Heart (tissue), 3 donors: ENCODE results near the genes SASS6, VCAM1, AMY1C, PRMT6 and EEIG2.

DNA sequence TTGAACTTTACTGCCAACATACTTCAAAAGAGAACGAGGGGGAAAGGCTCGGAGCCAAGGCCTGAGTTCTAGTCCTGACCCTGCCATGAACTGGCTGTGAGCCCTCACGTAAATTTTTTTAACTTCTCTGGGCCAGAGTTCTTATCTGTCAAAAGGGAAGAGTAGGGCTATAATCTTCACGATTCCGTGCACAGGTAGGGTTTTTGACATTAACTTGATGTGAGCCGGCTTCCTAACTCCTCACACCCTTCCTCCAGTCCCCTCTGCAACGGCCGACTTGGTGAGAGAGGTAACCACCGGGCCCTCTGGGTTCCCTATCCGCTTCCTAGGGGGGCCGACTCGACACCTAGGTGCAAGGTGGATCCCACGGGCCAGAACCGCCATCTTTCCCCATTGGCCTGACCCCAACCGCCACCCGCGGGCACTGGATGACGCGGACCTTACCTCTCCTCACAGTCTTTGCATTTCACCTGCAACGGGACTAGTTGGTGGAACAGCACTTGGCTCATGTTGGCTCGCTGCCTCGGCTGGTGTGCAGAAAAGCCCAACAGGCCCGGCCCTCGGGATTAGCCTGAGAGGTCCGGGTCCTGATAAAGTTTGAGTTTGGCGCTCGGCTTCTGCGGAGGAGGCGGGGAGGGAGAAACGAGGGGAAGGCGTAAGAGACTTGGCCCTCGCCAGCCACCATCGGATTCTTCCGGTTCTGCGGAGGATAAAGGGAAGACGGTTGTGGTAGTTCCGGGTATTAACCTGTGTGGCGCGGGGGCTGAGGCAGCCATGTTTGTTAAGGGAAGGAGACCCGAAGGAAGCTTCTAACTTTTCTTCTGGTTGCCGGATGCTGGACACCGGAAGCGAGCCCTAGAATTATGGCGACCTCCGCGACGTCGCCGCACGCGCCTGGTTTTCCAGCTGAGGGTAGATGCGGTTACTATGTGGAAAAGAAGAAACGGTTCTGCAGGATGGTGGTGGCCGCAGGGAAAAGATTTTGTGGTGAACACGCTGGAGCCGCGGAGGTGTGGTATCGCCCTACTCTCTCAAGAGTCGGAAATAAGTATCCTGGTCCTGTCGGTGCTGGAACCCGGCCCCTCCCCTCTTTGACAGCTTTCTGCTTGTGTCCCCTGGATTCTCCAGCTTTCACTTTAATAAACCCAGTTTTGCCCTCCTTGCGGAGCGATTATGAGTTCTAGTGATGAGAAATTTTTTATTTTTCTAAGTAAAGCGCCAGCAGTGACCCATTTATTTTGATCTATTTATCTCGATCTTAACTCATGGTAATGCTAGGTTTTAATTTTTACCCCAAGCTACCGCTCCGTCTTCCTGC lies at the start of gene SASS6:
TSS of gene SASS6 (minus strand) at position 625 of the 1,318 bp plus-strand sequence.
- RAMPAGE, long total RNA, 2 experiments, result start-site peak on the plus strand in 2 of 2 experiments, centred at positions 847 to 862 of the sequence, 177 to 462 reads per replicate

GRCh38 chr1:100240670-100241048 lies 9.0 kb downstream of the DBT start:
- RAMPAGE, long total RNA, 2 experiments, result no peak in any of the 2 experiments

- RAMPAGE, long total RNA, 2 experiments, result no peak in any of the 2 experiments
These were observed 4.9 kb downstream of the CDC14A start for GRCh38 chr1:100357126-100357598.

- RAMPAGE, long total RNA, 2 experiments, result no peak in any of the 2 experiments
These were observed 22.1 kb upstream of the GPR88 start for GRCh38 chr1:100515726-100516286.

DNA sequence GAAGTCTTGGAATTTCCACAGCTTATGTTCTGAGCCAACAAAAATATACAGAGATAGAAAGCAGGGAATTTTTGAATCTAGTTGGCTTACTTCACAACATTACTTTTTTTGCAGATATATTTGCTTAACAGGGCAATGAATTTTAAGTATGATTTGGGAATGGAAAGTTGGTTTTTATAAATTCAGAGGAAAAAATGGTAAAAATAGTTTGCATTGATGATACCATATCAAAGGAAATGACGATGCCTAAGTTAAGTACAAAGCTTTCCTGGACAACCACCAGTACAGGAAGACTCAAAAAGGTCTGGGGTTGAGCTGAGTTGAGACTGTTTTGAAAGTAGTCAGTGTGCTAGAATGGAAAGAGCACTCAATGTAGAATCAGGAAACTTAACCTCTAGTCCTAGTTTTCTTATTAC lies 11.0 kb upstream of the VCAM1 start:
- RAMPAGE, long total RNA, 2 experiments, result no peak in any of the 2 experiments

- RAMPAGE, long total RNA, 2 experiments, result start-site peak on the plus strand in 2 of 2 experiments, at chr1:100719740-100719763 at its widest, 123 to 779 reads per replicate
These were observed at the start of gene VCAM1 for GRCh38 chr1:100719259-100719908. TSS of gene VCAM1 (plus strand) at chr1:100719742.

DNA sequence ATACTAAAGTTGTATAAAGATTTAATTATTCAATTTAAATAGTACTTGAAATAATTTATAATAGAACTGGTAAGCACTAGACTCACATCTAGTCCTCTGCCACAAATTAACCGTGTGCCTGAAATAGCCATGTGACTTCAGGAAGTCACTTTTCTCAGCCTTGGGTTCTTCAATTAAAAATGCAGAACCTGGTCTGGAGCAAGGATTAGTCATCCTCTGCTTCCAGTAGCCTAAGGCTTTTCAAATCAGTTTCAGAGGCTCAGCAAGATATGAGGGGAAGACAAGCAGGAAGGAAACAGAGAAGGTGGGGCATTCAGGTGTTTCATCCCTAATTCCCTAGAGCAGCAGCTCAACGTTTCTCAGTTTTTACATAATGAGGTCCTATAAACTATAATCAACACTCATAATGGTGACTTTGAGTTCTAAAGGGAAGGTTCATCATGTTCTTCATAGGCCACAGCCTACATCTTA lies 23.0 kb downstream of the DPH5 start:
- RAMPAGE, long total RNA, 2 experiments, result no peak in any of the 2 experiments

DNA sequence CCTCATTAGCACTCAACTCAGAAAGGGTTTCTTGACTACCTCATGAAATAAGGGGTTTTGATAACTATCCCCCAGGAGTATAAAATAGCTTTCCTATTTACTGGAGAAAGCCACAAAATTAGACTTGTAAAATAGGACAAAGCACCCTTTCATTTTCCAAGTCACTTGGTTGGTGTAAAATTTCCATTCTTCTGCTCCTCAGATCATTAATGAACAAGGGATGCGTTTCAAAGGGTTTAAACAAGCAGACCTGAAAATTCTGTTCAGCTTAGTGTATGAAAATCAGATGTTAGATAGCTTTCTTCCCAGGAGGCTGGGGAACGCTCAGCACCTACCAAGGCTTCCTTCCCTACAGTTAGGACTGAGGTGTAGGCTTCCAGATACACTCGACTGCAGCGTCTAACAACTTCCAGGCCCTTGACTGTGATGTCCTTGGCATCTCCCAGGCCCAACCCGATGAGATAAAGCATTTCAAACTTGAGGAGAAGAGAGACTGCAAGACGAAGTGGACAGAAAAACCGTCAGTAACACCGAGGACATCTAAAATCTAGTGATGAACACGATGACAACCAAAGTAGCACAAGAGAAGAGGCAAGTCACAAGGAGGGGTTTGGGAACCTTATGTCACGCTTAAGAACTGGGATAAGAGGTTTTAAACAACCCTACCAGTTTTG lies 473 bp downstream of the DPH5 start:
- RAMPAGE, long total RNA, 2 experiments, result no peak in any of the 2 experiments

DNA sequence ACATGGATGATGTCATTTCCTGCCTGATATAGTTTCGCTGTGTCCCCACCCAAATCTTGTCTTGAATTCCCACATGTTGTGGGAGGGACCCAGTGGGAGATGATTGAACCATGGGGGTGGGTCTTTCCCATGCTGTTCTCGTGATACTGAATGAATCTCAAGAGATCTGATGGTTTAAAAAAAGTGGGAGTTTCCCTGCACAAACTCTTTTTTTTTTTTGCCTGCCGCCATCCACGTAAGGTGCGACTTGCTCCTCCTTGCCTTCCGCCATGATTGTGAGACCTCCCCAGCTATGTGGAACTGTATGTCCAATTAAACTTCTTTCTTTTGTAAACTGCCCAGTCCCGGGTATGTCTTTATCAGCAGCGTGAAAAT lies 106.0 kb downstream of the S1PR1 start:
- RAMPAGE, long total RNA, 2 experiments, result no peak in any of the 2 experiments

DNA sequence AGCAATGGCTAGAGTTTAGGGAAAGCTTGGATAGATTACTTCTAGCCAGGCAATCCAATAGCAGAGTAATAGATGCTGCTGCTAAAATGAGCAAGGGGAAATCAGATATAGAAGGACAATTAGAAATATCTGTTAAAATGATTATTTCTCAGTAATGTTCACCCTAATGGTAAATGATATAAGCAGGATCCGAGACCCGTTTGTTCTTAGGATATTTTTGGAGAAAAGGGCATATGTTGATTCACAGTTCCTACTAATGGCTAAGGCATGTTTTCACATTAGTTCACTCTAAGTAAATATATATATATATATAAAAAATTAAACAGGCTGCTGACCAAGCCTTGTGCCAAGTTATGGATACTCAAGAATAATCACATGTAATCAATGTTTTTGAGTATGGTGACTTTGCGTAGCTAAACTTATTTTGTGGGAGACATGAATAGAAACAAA lies 529.2 kb downstream of the COL11A1 start:
- RAMPAGE, long total RNA, 2 experiments, result no peak in any of the 2 experiments

DNA sequence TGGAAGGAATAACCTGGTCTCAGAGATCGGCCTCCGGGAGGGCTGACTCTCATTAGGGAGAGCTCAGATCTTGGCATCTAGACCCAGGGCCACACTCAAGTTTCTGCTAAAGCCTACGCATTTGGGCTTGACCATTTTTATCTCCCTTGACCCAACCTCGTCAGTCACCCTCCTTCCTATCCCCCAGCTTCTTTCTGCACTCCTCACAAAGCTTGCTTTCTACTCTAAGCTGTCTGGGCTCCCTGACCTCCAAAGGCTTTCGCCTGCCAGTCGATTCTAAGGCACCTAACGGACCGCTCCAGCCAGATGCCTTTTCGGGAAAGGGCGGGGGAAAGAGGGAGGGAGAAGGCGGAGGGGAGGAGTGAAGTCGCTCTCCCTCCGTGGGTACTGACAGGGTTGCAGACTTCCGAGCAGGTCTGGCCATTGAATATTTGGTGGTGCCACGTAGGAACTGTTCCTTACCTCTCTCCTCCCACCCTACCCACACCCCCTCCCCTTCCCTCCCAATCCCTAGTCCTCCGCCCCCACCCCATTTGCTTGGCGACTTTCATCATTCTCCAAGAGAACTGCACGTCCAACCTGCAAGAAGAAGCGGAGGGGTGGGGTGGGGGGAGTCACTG lies 1.4 kb downstream of the COL11A1 start:
- RAMPAGE, long total RNA, 2 experiments, result no peak in any of the 2 experiments

DNA sequence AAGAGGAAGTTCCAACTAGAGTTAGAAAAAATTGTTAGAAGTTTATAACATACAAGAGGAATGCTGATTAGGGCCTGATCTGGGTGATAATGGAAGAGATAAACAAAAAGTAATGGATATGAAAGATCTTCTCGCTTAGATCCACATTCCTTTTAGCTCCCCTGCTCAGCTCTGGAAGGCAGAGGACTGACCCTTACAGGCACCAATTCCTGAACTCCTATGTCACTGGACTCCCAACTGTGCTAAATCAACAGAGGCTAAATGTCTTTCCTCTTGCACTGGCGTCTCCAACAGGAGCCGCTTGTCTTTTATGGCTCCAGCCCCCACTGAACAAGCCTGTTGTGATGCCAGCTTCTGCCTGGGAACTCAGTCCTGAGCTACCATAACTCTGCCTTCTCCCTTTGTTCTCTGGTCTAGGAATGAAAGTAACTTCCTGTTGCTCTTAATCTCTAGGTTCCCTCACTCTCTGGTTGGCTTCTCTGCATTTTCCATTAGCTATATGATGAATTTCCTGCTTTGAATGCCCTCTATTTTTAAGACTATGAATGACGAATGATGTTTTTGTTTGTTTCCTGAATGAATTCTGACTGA lies 142.1 kb upstream of the COL11A1 start:
- RAMPAGE, long total RNA, 2 experiments, result no peak in any of the 2 experiments

DNA sequence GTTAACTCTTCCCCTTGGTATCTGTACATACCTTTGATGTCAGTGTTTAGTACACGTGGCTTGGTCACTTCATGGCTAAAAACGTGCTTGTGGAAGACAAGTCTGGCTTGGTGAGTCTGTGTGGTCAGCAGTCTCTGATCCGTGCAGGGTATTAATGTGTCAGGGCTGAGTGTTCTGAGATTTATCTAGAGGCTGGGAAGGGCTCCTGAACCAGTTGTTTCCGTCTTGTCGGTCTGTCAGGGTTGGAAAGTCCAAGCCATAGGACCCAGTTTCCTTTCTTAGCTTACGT lies at the start of gene AMY1C:
TSS of gene AMY1C (plus strand) at position 184 of the 289 bp plus-strand sequence.
- RAMPAGE, long total RNA, 2 experiments, result no peak in any of the 2 experiments

DNA sequence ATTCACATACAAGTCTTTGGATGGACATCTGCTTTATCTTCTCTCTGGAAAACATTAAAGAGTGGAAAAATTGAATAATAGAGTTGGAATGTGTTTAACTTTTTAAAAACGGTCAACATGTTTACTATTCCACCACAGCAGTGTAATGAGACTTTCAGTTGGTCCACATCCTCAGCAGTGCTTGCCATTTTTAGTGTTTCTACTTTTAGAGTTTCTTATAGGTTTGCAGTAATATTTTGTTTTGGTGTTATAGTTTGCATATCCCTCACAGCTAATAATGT lies 1064.2 kb upstream of the PRMT6 start:
- RAMPAGE, long total RNA, 2 experiments, result no peak in any of the 2 experiments

GRCh38 chr1:107056375-107056899 lies at the start of gene PRMT6:
TSS of gene PRMT6 (plus strand) at chr1:107056674.
- RAMPAGE, long total RNA, 2 experiments, result start-site peak on the plus strand in 1 of 2 experiments, at chr1:107056662-107056723 at its widest, 19 to 49 reads per replicate

DNA sequence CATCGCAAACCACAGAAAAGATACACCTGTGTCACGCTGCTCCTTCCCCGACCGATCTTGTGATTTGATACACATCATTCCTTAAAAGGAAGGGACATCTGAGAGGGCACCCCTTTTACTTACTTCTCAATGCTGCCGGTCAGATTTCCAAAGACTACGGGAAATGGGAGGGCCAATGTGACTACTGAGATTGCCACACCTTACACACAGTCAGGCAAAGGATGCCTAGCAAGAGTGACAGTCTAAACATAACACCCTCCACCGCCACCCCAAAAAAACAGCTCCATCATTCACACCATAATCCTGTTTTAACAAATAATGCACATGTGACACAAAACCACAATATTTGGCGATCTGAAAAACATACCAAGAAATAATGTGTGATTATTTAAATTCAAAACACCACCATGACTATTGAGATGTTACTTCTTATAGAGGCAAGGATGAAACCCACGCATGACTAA lies 28.1 kb downstream of the VAV3 start:
- RAMPAGE, long total RNA, 2 experiments, result no peak in any of the 2 experiments

- RAMPAGE, long total RNA, 2 experiments, result no peak in any of the 2 experiments
These were observed 73.9 kb upstream of the VAV3 start for GRCh38 chr1:108038908-108039328.

DNA sequence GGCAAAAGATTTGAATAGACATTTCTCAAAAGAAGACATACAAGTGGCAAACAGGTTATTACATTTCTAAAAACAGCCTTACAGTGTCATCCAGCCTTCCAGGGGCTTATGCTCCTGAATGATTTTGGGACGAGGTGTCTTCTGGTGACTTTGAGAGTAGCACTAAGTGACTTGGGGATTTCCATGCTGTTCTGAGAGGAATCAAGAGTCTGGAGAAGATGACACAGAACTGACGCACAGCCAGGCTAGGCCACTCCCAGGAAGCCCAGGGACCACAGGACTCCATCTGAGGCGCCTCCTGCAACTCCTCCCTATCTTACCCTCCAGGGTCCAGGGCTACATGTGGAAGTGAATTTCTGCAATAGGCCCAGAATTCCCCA lies 92.5 kb downstream of the SLC25A24 start:
- RAMPAGE, long total RNA, 2 experiments, result no peak in any of the 2 experiments

- RAMPAGE, long total RNA, 2 experiments, result no peak in any of the 2 experiments
These were observed at the start of gene EEIG2 for GRCh38 chr1:108559579-108560698. TSS of gene EEIG2 (plus strand) at chr1:108560100.

DNA sequence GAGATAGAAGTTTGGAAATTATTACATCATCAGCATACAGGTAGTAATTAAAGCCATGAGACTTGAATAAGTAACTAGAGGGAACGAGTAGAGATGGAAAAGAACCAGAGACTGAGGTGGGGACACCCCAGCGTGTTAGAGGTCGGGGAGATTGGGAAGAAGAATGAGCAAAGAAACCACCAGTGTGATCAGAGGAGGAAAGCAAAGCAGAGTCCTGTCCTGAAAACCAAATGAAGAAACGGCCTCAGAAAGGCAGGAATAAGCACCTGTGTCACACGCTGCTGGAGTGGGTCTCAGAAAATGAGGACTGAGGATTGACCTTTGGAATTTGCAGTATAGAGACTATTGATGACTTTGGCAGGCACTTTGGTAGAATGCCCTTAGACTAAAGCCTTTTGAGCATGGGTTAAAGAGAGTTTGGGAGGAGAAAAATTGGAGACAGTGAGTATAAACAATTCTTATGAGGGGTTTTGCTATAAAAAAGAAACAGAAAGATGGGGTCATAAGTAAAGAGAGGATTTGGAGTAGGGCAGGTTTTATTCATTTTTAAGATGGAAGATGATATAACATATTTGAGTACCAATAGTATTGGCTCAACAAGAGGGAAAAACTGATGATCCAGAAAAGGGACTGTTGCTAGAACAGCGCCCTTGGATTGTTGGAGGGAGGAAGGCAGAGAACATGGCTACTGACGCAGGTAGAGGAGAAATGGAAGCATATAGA lies 43.2 kb downstream of the HENMT1 start:
- RAMPAGE, long total RNA, 2 experiments, result no peak in any of the 2 experiments